ENCODE measurements around a stretch of chr5.

GRCh38 chr5:169103-169800 lies 22.0 kb upstream of the LRRC14B start:
- RRBS: 55% methylated on average over 11 of the region's 35 CpGs

- RRBS: no CpG with 5 or more reads among the region's 8 CpGs
These were observed 6.2 kb downstream of the SDHA start for GRCh38 chr5:224198-224764.

DNA sequence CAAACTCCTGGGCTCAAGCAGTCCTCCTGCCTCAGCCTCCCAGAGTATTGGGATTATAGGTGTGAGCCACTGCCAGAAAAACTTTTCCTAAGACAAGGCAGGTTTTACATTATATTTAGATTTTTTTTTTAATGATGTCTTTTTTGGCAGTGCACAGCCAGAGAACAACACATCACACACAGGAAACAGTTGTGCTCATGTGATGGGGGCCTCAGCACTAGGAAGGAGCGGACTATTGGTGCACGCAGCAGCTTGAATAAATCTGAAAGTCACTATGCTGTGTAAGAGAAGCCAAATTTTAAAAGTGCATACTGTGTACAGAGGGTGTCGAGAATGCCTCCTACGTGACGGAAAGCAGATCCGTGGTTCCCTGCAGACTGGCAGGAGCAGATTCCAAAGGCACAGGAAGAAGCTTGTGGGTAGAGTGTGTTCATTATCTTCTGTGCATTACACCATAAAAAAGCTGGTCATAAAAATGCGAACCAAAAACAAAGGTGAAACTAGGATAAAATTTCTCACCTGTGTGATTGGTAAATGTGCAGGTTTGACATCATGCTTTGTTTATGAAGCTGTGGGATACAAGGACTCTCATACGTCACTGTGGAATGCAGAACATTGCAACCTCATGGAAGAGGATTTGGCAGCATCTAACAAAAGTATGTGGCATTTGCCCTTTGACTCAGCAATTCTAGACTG lies 8.1 kb upstream of the PDCD6 start:
- RRBS: no CpG with 5 or more reads among the region's 8 CpGs

DNA sequence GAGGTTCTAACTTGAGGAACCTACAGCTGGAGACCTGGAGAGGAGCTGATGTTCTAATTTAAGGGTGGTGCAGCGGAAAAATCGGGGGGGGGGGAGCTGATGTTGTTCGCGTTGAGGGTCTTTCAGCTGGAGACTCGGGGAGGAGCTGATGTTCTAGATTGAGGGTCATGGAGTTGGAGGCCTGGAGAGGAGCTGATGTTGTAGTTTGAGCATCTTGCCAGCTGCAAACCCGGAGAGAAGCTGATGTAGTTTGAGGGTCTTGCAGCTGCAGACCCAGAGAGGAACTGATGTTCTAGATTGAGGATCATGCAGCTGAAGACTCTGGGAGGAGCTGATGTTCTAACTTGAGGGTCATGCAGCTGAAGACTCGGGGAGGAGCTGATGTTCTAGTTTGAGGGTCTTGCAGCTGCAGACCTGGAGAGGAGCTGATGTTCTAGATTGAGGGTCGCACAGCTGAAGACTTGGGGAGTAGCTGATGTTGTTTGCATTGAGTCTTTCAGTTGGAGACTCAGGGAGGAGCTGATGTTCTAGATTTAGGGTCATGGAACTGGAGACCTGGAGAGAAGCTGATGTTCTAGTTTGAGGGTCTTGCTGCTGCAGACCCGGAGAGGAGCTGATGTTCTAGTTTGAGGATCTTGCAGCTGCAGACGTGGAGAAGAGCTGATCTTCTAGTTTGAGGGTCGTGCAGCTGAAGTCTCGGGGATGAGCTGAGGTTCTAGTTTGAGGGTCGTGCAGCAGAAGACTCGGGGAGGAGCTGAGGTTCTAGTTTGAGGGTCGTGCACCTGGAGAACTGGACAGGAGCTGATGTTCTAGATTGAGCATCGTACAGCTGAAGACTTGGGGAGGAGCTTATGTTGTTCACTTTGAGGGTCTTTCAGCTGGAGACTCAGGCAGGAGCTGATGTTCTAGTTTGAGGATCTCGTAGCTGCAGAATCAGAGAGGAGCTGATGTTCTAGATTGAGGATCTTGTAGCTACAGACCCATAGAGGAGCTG lies 11.0 kb downstream of the PDCD6 start:
- RRBS: no CpG with 5 or more reads among the region's 17 CpGs

GRCh38 chr5:286027-286444 lies 14.6 kb downstream of the PDCD6 start:
- RRBS: 95% methylated on average over 5 of the region's 12 CpGs

DNA sequence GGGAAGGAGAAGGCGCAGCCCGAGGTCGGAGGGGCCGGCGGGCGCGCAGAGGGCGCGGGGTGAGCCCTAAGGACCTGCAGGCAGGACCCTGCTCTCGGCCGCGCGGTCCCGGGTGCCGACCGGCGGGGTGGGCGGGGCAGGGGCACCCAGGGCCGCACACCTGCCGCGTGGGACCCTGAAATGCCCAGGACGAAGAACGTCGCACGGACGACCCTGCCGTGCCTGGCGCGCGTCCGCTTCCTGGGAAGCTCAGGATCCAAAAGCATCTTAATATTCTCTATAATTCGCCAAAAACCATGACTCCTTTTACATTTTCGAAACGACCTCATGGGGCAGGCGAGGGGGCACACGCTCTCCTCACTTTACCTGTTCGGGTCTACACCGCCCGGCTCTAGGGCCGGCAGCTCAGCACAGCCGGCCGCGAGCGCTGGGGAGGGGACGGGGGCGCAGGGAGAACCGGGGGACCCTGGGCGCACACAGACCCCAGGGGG lies 498 bp upstream of the AHRR start:
- RRBS: 12% methylated on average over 22 of the region's 48 CpGs

- RRBS: 11% methylated on average over 66 of the region's 109 CpGs
These were observed 51.9 kb downstream of the AHRR start for GRCh38 chr5:372861-374324.

- RRBS: 89% methylated on average over 5 of the region's 21 CpGs
These were observed 3.3 kb downstream of the EXOC3 start for GRCh38 chr5:445925-446937.

DNA sequence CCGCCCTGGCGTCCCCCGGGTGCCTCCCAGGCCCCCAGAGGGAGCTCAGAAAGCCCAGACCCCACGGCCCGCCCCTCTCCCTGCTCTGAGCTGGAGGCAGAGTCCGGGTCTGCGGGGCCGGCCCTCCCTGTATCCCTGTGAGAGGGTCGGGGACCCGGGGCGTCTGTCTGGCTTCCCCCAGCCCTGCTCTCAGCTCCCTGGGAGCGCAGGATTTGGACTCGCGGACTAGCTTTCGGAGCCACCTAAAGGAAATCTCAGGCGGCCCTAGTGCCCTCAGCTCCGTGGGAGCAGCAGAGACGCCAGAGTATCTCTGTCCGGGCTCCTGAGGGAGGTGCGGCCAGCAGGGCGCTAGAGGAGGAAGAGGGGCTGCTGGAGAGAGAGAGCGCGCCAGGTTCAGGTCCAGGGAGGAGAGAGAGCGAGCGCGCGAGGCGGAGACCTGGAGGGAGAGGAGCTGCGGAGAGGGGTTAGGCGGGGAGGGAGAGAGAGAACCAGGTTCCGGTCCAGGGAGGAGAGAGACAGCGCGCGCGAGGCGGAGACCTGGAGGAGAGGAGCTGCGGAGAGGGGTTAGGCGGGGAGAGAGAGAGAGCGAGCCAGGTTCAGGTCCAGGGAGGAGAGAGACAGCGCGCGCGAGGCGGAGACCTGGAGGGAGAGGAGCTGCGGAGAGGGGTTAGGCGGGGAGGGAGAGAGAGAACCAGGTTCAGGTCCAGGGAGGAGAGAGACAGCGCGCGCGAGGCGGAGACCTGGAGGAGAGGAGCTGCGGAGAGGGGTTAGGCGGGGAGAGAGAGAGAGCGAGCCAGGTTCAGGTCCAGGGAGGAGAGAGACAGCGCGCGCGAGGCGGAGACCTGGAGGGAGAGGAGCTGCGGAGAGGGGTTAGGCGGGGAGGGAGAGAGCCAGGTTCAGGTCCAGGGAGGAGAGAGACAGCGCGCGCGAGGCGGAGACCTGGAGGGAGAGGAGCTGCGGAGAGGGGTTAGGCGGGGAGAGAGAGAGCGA lies 31.0 kb downstream of the EXOC3 start:
- RRBS: 2% methylated on average over 5 of the region's 69 CpGs

GRCh38 chr5:480356-480755 lies 37.4 kb downstream of the EXOC3 start:
- RRBS: 58% methylated on average over 11 of the region's 18 CpGs

DNA sequence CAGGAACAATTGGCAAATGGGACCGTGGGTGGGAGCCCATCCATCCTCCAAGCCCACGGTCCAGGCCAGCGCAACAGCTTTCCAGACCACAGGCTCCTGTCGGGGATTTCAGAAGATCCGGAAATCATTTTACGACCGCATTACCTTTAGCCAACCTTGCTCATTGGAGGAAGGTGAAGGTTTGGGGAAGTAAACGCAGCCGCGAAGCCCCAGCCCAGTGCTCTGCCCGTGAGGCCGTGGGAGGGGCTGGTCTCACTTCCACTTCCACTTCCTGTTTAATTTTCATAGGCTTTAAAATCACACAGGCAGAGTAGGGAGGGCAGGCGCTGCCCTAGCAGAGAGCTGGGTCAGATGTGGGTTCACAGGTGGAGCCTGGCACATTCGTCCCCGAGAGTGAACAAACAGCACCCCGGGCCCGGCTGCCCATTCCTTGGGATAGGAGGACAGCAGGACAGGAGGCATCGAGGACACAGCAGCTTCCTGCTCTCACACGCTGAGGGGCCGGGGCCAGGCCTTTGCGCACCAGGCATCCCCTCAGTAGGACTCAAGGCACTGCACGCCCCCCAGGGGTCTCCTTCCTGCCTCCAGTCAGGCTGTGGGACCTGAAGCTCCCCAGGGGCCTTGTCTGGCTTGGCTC lies 19.8 kb upstream of the SLC9A3 start:
- RRBS: 73% methylated on average over 3 of the region's 22 CpGs

- RRBS: no CpG with 5 or more reads among the region's 3 CpGs
These were observed 840 bp downstream of the CEP72 start for GRCh38 chr5:613019-613341.

DNA sequence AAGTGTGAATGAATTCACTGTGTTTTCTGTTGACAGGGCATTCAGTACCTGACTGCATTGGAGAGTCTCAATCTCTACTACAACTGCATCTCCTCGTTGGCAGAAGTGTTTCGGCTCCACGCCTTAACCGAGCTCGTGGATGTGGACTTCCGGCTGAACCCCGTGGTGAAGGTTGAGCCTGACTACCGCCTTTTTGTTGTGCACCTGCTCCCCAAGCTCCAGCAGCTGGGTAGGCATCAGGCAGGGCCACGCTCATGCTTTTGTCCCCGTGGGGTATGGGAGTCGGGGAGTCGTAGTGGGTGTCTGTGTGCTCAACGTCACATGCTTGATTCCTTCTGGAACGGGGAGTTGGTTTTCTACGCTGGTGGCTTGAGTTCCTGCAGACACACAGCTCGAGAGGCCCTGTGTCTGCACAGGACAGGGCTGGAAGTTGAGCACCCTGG lies 7.9 kb downstream of the CEP72 start:
- RRBS: no CpG with 5 or more reads among the region's 16 CpGs

GRCh38 chr5:673600-674759 lies 19.2 kb downstream of the TPPP start:
- RRBS: 51% methylated on average over 8 of the region's 35 CpGs

DNA sequence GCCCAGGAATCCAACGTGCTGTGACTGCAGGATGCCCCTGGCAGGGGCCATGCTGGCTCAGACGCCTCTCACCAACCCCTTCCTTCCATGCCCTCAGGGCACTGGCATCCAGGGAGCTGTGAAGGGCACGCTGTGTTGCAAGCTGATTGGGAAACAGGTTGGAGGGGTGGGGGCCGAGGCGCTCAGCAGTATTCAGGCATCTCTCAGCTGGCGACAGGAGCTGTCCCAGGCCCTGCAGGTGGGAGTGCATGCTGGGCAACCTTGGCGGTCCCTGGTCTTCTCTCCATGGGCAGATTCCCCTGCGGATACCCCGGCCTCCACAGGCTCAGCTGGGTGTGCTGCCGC lies 9.6 kb downstream of the TPPP start:
- RRBS: 71% methylated on average over 2 of the region's 10 CpGs

- RRBS: 8% methylated on average over 2 of the region's 34 CpGs
These were observed 718 bp upstream of the TPPP start for GRCh38 chr5:693894-694245.

- RRBS: no CpG with 5 or more reads among the region's 19 CpGs
These were observed 1.3 kb downstream of the ZDHHC11 start for GRCh38 chr5:849381-850026.

DNA sequence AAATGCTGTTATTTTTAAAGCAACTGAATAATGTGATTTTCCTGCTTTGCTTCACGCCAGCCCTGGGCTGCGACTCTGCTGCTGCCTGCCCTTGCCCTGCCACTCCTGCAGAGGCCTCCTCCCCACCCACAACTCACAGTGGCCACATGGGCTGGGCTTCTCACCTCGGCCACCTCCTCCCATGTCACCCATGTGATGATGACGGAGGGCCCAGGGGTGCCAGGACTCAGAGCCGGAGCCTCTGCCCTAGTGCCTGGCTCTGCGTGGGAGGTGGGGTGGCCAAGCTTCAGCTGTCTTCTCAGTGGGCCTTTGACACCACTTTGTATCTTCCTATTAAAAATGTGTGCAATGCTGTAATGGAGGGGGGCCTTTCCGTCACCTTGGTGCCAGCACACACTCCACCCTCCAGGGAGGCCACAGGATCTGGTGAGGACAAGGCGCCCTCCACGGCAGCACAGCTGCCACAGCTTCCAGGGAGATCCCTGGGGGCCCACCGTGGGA lies 48.0 kb upstream of the NKD2 start:
- RRBS: no CpG with 5 or more reads among the region's 10 CpGs

DNA sequence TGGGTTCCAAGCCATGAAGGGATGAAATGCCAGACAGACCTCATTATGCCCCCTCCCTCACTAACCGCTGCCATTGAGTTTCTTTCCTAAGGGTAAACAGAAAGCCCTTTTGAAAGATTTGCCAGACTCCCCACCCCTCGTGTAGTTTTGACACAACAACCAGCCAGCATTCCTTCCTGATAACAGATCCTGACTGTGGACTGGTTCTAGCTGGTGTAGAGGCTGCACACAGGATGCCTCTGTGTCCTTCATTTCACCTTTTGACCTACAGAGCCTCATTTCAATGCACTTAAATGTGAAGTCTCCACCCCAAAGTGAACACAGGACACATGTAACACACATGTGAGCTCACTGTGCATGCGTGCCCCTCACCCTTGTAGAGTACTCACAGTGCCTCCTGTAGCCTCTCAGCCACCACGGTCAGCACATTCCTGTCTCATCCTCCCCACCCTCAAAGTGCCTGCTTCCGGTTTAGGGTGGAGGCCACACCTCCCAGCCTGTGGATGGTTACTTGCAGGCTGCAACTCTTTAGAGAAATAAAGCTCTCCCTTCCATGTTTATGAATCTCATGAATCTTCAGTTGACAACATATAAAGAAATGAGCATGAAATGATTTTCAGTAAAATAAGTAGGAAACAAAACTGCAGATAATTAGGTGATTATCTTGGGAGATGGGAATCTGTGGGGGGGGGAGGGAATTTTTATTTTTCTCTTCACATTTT lies 11.6 kb upstream of the NKD2 start:
- RRBS: no CpG with 5 or more reads among the region's 5 CpGs

GRCh38 chr5:1004477-1005374 lies 3.9 kb upstream of the NKD2 start:
- RRBS: 19% methylated on average over 32 of the region's 102 CpGs